ENCODE measurements around a stretch of chr9.

- PRO-cap, 2 experiments, result no peak in any of the 2 experiments
Measured at GRCh38 chr9:115027797-115027996, 90.3 kb downstream of the TNC start.

DNA sequence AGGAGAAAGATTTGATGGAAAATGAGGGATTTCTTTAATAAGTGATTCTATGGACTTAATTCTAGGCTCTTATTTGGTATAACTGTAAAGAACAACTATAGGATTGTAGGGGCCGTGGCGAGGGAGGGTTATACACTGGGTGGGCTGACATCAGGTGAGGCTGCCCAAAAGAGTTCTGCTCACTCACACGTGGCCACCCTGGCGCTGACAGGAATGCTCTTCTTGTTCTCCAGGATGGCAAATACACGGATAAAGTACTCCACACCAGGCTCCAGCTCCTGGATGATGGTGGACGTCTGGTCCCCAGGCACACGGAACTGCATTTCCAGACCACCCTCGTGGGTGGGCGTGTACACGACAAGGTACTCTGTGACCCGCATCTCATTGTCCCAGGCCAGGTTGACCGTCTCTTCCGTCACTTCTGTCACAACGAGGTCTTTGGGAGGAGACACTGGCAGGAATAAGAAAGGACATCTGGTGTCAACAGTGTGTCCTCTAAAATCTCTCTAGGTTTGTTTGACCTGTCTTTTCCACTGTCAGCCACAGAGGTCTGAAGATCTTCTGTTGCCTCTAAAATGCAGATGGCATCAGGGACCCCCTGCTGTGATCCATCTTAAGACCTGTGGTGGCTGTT lies 33.8 kb downstream of the TNC start:
- PRO-cap, 2 experiments, result no peak in any of the 2 experiments

DNA sequence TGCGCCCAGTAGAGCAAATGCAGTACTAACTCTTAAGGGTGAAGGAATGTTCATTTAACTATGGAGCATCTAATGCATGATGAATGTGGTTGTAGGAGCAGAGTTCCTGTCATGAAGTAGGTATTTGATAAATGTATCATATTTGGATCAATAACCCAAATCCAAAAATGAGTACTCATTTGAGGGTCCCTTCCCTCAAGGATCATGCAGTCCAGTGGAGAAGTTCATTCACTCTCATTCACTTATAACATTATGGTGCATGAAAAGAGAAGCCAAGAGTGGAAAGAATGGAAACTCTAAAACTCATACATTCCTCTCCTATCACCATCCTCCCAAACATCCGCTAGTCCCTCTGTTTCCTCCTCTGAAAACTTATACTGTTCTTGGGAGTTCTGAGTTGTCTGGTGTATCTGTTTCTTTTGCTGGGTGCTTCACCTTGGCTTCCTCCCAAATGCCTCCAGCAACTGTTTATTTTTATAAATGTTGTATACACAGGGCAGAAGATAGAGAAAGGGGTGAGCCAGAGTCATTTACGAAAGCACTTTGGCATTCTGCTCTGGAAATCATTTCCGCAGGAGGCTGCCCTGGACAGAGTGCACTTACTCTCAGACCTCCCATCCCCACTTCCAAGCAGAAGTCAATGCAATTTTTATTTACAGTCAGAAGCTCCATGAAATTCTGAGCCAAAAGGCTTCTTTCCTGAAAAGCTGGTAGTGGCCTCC lies 229.8 kb upstream of the PAPPA start:
- PRO-cap, 2 experiments, result no peak in any of the 2 experiments

DNA sequence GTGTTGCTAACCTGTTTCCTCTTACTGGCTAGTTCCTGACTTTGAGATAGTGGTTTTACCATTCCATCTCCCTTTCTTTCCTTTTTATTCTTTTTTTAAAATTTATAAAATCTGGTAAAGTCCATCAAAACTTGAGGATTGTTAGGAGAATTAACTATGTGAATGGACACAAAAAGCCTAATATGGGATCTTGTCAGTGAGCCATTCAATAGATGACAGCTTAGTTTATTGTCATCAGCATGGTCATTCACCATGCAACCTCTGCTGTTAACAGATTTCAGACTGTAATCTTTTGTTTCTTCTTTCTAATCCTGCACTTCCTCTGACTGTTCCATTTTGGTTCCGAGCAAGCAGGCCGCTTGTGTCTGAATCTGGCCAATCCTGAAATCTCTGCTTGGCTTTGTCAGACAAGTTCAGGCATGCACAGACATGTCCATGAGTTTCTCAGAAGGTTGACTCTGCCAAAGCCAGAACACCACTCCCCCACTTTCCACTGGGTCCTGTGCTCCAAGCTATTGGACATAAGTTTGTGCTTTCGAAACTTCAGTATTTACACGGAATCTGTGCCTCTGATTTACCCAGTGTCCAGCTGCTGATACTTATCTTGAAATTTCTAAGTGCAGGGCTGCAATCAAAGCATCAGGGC lies 209.6 kb upstream of the PAPPA start:
- PRO-cap, 2 experiments, result no peak in any of the 2 experiments

GRCh38 chr9:117071709-117072156 lies 343.1 kb downstream of the ASTN2 start:
- PRO-cap, 2 experiments, result no peak in any of the 2 experiments

GRCh38 chr9:117405896-117406256 lies 9.0 kb downstream of the ASTN2 start:
- PRO-cap, 2 experiments, result no peak in any of the 2 experiments

GRCh38 chr9:117465839-117466405 lies 51.1 kb upstream of the ASTN2 start:
- PRO-cap, 2 experiments, result no peak in any of the 2 experiments

GRCh38 chr9:117715483-117715854 lies 11.3 kb downstream of the TLR4 start:
- PRO-cap, 2 experiments, result no peak in any of the 2 experiments

DNA sequence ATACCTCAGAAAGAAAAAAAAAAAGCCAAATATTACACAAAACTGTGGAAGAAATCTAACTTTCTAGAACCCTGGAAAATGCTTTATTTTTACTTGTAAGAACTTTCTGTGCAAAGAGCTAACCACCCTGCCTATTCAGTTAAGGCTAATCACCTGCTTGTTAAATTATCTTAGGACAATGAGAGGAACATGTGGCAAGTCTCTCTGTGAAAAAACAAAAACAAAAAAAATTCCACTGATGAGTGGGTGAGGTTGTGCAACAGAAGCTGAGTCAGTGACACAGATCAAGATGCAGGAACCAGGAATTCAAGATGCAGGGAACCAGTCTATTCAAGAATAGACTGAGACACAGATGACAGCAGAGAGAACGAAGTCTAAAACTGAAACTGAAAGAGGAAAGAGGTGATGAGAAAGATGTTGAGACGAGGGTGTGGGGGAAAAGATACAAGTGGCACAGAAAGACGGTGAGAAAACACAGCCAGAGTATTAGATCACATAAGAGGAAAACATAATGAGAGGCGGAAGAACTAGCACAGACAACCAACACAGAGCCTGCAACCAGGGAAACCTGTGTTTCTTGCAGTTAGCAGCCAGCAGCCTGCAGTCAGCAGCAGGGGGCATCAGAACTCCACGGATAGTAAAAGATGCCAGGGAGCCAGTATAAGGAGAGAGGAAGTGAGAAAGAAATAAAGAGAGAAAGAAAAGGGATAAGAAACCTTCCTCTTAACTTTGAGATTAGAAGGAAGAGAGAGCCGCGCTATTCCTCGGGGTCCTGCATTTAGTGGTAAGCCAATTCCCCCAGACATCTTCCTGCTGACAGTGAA lies 78.8 kb downstream of the TLR4 start:
- PRO-cap, 2 experiments, result no peak in any of the 2 experiments

- PRO-cap, 2 experiments, result no peak in any of the 2 experiments
Measured at GRCh38 chr9:118422539-118422999, 718.4 kb downstream of the TLR4 start.

DNA sequence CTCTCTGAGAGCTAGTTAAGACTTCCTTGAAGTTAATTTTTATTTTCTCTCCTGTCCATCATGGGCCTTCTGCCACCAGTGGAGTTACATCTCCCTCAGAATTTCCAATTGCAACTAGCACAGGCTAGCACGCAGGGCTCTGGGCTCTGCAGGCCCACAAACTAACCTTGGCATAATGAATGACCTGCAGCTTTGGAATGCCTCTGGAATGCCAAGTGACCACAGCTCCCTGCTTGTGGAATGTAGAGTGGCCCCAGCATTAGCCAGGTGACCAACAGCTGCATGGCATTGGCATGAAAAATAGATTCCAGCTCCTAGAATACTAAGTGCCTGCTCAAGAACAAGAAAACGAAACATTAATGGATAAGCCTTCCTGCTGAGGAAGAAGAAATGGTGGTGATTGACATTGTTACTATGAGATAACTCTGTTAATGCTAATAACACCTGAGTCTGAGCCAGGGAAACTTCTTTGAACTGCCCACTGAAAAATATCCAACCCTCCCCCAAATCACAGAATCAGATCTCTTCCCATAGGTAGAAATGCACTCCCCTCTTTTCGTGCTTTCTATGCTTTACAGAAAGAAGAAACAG lies 726.0 kb downstream of the BRINP1 start:
- PRO-cap, 2 experiments, result no peak in any of the 2 experiments

- PRO-cap, 2 experiments, result no peak in any of the 2 experiments
Measured at GRCh38 chr9:119562319-119562821, 193.1 kb upstream of the BRINP1 start.

DNA sequence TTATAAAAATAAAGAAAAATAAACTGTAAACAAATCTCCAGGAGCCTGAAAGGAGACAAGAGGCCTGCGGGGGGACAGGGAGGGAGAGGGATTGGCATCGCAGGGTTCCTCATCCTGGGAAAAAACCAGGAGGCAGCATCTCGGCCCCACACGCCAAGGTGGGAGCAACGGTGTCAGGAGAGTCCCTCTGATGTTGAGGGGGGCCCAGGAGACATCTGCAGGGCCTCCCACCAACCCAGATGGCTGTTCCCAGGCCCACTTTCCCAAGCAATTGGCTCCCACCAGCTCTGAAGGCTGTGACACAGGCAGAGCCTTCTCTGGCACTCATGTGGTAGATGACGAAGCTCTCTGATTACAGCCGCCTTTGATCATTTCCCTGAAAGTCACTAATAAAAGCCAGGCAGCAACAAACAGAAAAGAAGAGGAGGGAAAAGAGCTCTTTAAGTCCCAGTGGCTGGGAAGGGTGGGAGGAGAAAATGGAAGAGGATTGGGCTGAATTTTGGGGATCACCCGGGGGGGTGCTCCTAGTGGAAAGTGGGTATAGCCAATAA lies 226.5 kb downstream of the CDK5RAP2 start:
- PRO-cap, 2 experiments, result no peak in any of the 2 experiments

DNA sequence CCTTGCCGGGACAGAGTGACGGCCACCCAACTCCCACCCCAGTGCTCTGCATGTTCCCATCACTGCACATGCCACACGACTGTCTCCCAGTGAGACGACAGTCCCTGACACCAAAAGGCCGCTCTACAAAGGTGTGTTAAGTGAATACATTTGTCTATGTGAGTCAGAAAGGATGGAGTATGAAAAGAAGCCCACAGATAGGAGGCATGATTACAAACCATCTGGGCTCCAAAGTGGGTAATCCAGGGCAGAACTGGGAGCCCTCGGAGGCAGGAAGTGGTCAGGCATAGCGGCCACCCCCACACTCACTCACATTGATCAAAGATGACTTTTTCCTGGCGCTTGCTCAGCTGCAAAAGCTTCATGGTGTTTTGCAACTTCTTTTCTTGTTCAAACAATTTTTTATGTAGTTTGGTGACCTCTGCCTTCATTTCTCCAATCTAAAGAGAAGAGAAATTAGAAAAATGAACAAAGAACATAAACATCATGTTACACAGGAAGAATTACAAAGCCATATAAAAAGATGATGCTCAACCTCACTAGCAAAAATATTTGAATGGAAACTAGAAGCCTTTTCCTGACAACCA lies 185.7 kb downstream of the CDK5RAP2 start:
- PRO-cap, 2 experiments, result no peak in any of the 2 experiments

- PRO-cap, 2 experiments, result no peak in any of the 2 experiments
Measured at GRCh38 chr9:120463961-120464674, 115.8 kb downstream of the CDK5RAP2 start.

GRCh38 chr9:120524854-120525197 lies 55.1 kb downstream of the CDK5RAP2 start:
- PRO-cap, 2 experiments, result no peak in any of the 2 experiments

DNA sequence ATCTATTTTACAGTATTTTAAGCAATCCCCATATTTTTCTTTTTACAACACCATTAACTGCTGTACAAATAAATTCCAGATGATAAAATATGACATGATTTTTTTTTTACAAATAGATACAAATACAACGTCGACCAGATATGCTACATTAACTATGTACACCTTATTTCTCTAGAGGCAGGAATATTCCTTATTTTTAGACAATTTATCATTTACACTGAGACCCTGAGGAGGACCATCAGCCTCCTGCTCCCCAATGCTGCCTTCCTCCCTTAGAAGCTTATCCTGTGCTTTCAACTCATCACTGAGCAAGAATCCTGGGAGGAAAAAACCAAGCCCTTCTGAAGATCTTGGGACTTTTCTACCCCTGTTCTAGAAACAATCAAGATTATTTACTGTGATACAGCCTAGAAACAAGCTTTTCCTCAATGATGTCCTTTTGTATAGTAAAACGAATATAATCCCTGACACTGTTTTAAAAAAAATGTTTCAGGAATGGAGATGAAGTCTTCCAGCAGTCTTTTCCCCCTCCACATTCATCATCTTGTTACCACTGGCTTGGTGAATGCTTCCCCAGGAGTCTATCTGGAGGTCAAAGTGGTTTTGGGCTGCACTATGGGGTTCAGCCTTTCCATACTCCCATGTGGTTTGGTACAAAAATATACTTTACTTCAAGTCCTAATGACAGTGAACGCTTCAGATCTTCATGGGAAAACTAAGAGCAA lies 24.5 kb upstream of the CDK5RAP2 start:
- PRO-cap, 2 experiments, result no peak in any of the 2 experiments

- PRO-cap, 2 experiments, result no peak in any of the 2 experiments
Measured at GRCh38 chr9:120640181-120640829, 60.3 kb upstream of the CDK5RAP2 start.

DNA sequence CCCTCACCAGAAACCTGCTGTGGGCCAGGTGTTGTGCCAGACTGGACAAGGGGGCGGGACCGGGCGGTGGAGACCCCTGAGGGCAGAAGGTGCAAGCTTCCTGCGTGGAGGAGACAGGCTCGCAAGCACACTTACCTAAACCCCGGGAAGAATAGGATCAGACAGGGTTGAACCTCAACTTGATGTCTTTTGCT lies 739 bp upstream of the MEGF9 start:
- PRO-cap, 2 experiments, result no peak in any of the 2 experiments

DNA sequence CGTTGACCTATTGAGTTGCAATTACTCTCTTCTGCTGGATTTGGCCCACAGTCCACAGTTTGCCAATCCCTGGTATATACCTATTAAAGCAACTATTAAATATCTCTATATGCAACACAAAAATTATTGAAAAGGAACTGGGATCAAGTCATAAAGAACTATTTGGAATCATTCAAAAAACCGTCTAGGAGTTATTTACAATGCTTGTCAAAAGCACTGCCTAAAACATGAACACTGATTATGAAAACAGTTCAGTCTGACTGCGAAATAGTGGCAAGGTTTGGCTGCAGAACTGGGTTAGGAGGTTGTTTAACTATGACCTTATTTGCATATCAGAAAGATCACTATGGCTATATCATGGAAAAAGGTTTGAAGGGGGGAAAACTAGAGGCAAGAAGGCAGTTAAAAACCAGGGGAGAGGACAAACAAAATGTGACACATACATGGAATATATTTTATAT lies 12.0 kb downstream of the FBXW2 start:
- PRO-cap, 2 experiments, result no peak in any of the 2 experiments